Mammary microvascular endothelial cell (primary cell): ENCODE results near the genes UBXN7 and PAK2.

DNA sequence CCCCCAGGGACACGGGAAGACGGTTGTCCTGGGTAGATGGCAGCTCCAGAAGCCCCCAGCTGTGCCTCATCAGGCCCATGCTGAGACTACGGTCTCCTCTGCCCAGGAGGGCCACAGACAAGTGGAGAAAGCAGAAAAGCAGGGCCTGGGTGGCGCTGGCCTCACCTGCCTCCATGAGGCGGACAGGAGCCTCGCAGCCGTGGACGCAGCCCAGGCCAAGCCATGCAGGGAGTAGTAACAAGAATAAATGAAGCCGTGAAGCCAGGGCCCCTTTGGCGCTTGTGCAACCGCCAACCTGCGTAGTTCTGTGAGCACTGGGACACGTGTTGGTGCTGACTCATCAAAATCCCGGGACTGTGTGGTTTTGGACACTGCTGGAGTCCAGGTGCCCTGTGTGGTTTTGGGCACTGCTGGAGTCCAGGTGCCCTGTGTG lies 12.3 kb upstream of the MUC4 start:
- RAMPAGE, long total RNA: no peak

DNA sequence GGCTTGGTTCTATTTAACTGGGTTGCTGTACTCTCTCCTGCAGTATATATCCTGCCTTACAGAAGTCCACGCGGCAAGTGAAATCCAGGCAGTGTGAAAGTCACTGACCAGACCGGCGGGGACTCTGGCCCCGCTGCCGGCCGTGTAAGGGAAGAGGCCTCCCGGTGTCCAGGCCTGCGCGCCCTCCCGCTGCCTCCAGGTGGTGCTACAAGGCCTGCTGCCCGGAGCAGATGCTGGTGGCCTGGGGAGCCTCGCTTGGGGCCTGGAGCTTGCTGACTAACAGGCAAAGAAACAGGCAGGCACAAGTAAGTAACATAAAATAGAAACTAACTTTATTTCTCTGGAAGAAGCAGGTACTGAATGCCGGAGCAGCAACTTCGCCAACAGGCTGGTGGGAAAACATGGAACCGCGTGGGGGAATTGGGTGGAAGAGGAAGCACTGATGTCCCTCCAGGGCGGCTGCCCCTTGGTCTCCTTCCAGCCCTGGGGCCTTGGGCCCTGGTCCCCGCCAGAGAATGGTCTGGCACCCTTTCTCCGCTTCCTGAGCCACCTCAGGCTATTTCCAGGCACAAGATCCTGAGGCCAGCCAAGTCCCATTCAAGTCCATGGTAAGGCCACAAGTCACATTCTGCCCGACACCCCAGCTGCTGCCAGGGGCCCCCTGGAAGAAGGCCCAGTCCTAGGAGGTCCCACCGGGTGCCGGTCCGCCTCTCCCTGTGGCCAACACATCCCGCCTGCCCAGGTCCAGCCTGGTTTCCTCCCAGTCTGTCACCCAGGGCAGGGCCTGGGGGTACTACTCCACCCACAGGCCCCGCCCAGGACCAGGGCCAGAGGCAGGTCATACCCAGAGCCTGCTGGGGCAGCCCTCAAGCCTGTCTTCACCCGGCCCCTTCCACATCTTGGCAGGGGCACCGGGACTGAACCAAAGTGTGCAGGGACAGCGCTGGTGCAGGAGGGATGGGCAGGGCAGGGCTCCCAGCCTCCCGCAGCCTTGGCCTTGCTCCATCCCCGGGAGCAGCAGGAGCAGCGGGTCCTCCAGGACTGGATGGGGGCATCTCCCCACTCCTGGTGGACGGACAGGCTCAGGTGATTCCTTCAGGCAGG lies 44.9 kb downstream of the TNK2 start:
- RAMPAGE, long total RNA: no peak

- RAMPAGE, long total RNA: no peak
Observed at GRCh38 chr3:195893410-195893659, 15.0 kb downstream of the TNK2 start.

GRCh38 chr3:195900121-195901172 lies 7.9 kb downstream of the TNK2 start:
- RAMPAGE, long total RNA: no peak

GRCh38 chr3:196054944-196055988 lies 26.6 kb downstream of the TFRC start:
- RAMPAGE, long total RNA: no peak

GRCh38 chr3:196080902-196081966 lies 656 bp downstream of the TFRC start:
- RAMPAGE, long total RNA: no peak

DNA sequence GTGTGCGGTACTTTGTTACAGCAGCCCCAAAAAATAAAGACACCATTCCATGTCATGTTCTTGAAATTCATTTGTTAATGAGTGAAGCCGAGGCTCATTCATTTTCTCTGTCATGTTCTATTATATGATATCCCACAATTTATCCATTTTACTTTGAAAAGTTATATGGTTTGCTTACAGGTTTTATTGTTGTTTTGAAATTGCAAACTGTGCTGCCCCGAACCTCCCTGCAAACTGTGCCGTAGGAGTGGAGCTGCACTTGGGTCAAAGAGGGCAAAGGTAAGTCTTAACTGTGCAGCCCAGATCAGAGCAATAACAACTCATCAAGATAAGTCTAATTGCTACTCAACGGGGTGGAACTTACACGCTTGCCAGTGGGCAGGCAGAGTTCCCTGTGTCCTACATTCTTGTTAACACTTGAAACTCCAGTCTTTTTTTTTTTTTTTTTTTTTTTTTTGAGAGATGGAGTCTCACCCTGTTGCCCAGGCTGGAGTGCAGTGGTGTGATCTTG lies 33.3 kb downstream of the ZDHHC19 start:
- RAMPAGE, long total RNA: no peak

- RAMPAGE, long total RNA: no peak
Observed at GRCh38 chr3:196227234-196228374, 11.3 kb downstream of the SLC51A start.

DNA sequence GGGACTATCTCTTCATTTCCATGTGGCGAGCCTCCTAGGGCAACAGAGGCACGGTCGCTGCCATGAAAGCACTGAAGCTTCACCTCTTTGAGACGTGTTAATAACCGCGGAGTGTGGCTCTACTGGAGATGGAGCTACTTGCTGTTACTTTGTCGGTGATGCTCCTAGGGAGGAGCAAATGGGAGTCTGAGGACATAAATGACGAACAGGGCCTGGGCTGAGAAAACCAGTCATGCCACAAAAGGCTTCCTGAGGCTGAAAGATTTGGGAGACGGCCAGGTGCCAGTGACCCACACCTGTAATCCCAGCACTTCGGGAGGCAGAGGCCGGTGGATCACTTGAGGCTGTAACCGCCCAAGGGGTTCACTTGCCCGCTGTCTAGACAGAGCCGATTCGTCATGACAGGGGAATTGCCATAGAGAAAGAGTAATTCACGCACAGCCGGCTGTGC lies 4.9 kb upstream of the TM4SF19 start:
- RAMPAGE, long total RNA: no peak

DNA sequence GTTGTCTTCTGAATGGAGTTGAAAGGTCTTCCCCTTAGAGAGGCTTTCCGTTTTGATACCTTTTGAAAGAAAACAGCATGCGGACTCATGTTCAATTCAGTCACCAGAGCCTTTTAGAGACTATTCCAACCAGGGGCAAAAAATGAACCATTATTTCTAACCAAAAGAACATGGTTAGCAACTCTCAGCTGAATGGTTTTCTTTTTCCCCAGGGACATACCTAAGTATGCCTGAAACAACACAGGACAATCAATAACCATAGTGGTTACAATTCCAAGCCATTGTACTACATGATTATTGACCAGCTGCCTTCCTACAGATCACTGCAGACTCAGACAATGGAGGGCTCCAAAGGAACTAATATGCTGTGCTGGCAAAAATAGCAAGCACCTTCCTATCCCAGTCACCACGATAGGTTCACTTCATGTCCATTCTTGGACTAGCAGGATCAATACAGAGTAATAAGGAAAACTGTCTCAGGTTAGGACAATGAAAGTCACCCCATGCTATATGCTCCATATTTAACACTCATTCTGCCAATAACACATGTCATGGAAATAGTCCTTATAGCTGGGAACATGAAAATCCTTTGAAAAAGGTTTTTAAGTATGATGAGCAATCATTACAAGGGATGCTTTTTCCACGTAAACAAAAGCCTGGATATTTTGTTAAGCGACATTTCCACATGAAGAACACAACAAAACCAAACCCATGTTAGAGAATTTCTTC lies 17.5 kb upstream of the TM4SF19 start:
- RAMPAGE, long total RNA: no peak

GRCh38 chr3:196396942-196397654 lies 35.1 kb downstream of the UBXN7 start:
- RAMPAGE, long total RNA: no peak

GRCh38 chr3:196425820-196426300 lies 6.4 kb downstream of the UBXN7 start:
- RAMPAGE, long total RNA: no peak

GRCh38 chr3:196432267-196433024 lies at the start of gene UBXN7:
UBXN7 (minus strand) TSS chr3:196432427.
- RAMPAGE, long total RNA: no peak

GRCh38 chr3:196502707-196502821 lies 1.0 kb downstream of the RNF168 start:
- RAMPAGE, long total RNA: no peak

DNA sequence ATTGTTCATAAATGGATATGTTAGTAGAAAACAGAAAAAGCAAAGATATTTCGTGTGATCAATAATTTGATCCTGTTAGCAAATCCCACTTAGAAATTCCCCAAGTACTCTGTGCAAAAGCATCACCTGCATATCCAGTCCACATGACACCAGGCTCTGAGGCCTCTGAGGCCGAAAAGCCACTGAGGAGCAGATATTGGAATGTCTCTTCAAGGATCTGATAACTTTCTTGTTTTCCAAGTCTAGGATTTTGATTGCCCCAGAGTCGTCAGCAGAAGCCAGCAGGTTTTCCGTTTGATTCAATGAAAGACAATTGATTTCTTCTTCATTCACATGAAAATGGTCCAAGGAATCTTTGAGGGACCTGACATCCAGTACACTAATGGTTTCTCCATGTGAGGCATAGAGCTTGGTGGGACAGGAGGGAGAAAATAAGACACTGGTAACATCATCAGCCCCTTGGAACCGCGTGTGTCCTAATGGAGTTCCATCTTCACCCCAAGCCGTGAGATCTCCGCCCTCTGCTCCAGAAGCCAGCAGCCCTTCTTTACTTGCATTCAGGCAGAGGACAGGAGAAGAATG lies 7.4 kb downstream of the WDR53 start:
- RAMPAGE, long total RNA: no peak

DNA sequence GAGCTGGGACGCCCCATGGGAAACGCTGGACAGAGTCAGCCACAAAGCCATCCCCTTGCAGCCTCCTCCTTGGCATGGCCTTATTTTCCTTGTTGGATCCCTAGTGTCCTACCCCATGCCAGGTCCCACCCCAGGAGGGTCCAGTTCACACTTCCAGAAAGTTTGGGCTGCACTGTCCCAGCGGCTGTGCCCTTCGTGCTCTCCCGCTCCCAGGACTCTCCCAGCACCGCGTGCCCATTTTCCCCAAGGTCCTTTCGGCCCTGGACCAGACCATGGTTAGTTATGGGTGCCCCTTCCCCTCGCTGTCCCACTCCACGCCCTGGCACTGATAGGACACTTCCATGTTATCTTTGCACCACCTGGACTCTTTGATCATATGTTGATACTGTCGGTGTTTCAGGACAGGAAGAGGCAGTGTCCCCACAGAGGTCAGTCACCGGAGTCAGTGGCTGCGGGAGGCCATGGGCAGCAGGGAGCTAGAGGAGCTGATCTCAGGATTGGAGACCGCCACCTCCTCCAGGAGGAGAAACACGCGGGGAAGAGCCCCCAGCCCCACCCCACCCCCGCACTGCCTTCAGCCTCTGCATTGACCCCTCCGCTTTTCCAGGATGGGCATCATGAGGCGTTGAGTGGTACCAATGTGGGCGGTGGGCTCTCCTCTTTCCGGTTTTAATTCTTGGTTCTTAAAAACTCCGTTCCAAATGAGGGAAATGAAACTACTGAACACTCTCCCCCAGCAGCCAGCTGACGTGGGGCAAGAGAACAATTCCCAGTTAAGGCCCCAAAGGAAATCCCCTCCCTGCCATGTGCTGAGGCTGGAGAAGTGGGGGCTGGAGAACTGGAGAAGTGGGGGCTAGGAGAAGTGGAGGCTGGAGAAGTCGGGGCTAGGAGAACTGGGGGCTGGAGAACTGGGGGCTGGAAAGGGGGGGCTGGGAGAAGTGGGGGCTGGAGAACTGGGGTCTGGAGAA lies 5.5 kb upstream of the NRROS start:
- RAMPAGE, long total RNA: no peak

- RAMPAGE, long total RNA: no peak
Observed at GRCh38 chr3:196642945-196643666, 3.6 kb downstream of the NRROS start.

DNA sequence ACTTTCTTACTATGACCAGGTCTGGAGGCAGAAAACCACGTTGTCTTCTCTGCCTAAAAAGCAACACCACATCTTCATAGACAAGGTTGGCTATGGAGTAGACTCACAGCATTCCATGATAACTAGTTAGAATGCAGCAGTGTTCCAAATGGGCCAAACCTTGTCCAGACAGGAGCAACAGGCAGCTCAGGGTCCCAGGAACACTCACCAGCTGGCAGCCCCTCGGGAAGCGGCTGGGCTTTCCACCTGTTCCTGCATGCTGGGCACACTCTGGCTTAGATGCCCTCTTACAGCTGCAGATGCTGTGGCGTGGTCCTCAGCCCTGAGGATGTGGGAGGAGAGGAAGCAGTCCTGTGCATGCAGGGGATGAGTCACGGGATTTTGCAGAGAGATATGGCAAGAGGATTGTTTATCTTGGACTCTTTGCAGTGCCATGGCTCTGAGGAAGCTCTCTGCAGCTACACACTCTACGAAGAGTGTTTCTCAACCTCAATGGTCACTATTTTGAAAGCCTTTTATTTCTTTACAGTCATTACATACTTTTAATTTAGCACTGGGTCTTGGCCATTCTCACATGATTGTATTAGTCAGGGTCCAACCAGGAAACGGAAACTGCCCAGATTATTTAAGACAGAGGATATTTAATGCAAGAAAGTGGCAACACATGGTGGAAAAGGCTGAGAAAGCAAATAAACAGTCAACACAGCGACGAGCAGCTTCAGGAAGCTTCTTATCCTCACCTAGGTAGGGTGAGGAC lies 11.4 kb downstream of the NRROS start:
- RAMPAGE, long total RNA: no peak

DNA sequence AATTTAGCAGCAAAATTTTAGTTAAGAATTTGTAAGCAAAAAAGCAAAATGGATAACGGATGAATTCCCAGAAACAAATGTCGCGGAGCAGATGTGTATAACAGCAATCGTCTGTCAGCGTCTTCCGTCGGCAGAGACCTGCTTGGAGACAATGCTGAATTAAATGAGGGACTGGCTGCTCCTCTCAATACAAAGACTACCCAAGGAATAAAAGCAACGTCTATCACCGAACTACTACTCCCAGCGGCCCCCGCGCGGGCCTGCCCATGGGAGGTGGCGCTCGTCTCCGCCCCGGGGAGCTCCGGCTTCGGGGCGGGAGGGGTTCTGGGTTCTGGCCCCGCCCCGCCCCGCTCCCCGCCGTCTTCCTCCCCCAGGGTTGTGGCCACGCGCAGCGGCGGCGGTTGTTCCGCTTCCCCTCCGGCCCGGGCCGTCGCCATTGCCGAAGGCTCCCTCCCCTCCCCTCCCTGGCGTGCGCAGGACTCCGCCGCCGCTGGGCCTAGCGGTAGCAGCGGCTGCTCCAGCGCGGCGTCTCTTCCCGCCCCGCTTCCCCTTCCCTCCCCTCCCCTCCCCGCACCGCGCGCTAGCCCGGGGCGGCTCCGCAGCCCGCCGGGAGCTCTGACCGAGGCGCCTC lies at the start of gene PAK2:
Gene PAK2 (plus strand): TSS at position 360 of the 631 bp plus-strand sequence.
- RAMPAGE, long total RNA: no peak

- RAMPAGE, long total RNA: no peak
Observed at GRCh38 chr3:196740828-196741334, 1.2 kb downstream of the PAK2 start.